ENCODE measurements around a stretch of chr5.

- PRO-cap: bidirectional peak, plus-strand start at chr5:180829368, minus-strand start at chr5:180829155
Observed at GRCh38 chr5:180829015-180830060, 26.7 kb upstream of the MGAT1 start.

DNA sequence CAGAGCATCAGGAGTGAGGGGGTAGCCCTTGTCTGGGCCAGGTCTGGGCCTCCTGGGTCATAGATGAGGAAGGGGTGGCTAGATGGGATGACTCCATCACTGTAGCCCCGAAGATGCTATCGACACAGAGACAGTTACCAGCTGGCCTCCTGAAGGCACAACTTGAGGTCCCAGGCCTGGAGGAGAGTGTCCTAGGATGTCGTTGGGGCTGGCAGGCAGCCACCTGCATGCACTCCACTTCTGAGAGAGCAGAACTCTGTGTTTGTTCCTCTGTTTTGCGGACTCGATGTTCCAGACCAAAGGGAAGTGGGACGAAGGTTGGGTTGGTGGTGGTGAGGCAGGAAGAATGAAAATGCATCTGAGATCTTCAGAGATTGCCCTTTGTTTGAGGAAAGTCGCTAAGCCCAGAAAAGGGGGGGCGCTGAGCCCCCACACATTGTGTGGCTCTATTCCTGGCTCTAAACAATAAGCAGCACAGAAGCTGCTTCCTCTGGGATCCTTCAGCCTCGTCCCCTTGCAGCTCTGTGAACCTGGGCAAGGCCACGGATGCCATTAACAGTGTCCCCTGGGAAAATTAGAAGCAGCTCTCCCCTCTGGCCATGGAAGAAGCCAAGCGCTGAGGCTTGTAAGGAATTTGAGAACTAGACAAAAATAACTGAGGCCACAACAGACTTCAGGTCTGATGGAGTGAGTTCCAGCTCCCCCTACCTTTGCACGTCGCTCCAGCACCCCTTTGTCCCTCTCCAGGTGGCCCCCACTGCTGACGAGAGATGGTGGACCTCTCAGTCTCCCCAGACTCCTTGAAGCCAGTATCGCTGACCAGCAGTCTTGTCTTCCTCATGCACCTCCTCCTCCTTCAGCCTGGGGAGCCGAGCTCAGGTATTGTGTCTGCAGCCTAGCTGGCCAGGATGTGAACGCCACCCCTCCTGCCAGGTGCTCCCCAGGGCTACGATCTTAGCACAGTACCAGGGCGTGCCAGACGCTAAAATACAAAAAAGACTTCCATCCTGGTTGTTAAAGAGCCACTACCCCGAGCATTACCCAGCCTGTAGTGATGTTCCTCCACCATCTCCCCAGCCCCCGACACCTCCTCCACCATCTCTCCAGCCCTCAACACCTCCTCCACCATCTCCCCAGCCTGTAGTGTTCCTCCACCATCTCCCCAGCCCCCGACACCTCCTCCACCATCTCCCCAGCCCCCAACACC lies 5.1 kb downstream of the BTNL9 start:
- PRO-cap: no peak

DNA sequence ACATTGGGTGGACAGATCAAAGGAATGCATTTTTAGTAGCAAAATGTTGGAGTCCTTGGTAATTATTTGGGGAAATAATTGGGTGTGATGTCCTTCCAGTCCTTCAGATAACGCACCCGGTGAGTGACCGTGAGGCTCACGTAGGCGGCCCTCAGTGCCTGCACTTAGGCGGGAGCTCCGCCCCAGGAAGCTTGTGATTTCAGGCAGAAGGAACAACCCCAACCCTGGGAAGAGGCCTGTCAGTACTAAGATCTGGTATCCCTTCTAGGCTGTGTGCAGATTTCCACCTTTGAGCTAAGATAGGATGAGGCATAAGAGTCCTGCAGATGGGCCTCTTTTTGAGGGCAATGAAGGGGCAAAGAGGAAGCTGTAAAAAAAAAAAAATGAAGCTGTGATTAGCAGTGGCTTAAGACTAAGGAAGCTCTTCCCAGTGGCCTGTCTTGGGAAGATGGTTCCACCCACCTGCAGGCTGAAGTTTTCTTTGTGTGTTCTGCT lies 14.9 kb downstream of the BTNL9 start:
- PRO-cap: no peak

GRCh38 chr5:181085250-181085578 lies 45.1 kb downstream of the BTNL9 start:
- PRO-cap: unidirectional peak, minus-strand start at chr5:181085490

- PRO-cap: bidirectional peak, plus-strand start at chr5:181189025, minus-strand start at chr5:181188929; unidirectional peak, plus-strand start at chr5:181189324
Observed at GRCh38 chr5:181188775-181189542, 16.0 kb downstream of the TRIM7 start.

GRCh38 chr5:181221786-181222915 lies 930 bp upstream of the TRIM41 start:
- PRO-cap: unidirectional peak, minus-strand start at chr5:181222057; unidirectional peak, plus-strand start at chr5:181222478

GRCh38 chr5:181224415-181224987 lies 1.4 kb downstream of the TRIM41 start:
- PRO-cap: no peak

- PRO-cap: no peak
Observed at GRCh38 chr5:181244066-181244322, 288 bp upstream of the RACK1 start.

Measured in colic lymph node (tissue), 1 donor.